ENCODE measurements around a stretch of chr21.

GRCh38 chr21:5123576-5124001 lies 5397.8 kb upstream of the TPTE start:
- PRO-cap, 3 experiments = no peak in any of the 3 experiments
- RAMPAGE, long total RNA = no peak

- PRO-cap, 3 experiments = peak in 1 of 3 experiments; most common plus-strand start chr21:6111131 (in 1)
- RAMPAGE, long total RNA = no peak
Measured at GRCh38 chr21:6110845-6111361, 4410.5 kb upstream of the TPTE start.

DNA sequence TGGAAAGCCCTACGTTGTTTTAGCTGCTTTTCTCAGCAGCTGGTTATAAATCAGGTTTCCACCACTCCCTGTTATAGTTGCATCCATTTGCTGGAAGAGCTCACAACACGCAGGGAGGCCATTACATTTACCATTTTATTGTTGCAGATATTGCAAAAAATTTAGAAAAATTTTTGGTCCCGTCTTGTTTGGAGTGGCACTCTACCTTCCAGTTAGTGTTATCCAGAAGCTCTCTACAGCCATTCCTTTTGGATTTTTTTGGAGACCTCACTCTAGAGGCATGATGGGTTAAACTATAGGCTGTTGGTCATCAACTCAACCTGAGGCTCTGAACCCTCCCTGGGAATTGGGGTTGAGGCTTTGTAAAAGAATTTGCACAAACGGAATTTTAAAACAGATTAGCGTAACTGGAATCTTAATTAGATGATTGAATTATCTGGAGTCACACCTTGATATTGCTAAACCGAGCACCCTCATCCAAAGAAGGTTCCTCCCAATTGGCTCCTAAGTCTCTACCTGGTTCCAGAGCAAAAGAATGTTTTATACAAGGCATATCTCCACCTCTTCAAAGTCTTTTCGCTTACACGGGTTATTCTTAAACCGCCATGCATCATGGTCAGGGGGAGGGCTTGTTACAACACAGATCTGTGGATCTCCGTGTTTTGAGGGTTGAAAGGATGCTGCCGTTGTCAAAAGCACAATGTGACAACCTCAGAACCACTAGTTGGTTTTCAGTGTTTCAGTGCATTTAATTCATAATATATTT lies 1531.9 kb upstream of the TPTE start:
- PRO-cap, 3 experiments = no peak in any of the 3 experiments
- RAMPAGE, long total RNA = no peak

GRCh38 chr21:8998836-8999975 lies 1522.2 kb upstream of the TPTE start:
- PRO-cap, 3 experiments = no peak in any of the 3 experiments
- RAMPAGE, long total RNA = no peak

- PRO-cap, 3 experiments = no peak in any of the 3 experiments
- RAMPAGE, long total RNA = no peak
Measured at GRCh38 chr21:9324780-9325284, 1196.6 kb upstream of the TPTE start.

GRCh38 chr21:9839055-9839847 lies 682.1 kb upstream of the TPTE start:
- PRO-cap, 3 experiments = no peak in any of the 3 experiments
- RAMPAGE, long total RNA = no peak

DNA sequence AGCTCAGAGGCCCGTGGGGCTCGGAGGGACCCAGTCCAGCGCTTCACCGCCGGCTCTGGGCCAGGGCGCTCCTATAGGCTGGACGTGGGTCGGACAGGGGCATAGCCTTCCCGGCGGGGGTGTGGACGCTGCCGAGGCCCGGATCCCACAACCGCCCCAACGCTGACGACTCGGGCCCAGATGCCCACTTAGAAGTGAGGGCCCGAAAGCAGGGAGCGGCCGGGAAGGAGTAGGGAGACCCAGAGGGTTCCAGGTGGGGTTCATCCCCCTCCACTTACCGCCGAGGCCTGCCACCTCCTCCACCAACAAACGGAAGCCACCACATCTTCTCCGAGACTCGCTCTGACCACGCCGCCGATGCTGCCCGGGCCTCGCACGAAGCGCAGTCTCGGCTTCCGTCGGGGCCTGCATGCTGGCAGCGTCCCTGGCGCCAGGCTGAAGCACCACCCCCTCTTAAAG lies 179.0 kb upstream of the TPTE start:
- PRO-cap, 3 experiments = no peak in any of the 3 experiments
- RAMPAGE, long total RNA = no peak

DNA sequence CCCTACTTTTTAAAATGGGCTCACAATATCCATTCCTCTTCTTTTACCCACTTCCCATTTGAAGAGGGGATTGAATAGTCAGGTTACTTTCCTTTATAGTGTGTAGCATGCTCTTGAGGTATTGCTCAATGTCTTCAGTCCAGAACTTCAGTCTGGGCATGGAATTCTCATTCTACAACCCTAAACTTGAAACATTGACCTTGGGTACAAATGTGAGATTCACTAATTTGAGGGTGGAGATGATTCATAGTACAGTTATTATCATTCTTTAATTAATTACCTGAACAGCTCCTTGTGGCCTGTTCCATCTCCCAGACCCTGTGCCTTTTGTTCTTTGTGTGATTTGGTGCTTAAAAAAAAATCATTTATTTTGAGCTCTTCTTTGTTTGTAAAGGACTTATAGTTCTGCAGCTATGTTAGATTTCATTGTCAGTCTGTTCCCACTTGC lies 75.2 kb upstream of the HSPA13 start:
- PRO-cap, 3 experiments = no peak in any of the 3 experiments
- RAMPAGE, long total RNA = no peak

DNA sequence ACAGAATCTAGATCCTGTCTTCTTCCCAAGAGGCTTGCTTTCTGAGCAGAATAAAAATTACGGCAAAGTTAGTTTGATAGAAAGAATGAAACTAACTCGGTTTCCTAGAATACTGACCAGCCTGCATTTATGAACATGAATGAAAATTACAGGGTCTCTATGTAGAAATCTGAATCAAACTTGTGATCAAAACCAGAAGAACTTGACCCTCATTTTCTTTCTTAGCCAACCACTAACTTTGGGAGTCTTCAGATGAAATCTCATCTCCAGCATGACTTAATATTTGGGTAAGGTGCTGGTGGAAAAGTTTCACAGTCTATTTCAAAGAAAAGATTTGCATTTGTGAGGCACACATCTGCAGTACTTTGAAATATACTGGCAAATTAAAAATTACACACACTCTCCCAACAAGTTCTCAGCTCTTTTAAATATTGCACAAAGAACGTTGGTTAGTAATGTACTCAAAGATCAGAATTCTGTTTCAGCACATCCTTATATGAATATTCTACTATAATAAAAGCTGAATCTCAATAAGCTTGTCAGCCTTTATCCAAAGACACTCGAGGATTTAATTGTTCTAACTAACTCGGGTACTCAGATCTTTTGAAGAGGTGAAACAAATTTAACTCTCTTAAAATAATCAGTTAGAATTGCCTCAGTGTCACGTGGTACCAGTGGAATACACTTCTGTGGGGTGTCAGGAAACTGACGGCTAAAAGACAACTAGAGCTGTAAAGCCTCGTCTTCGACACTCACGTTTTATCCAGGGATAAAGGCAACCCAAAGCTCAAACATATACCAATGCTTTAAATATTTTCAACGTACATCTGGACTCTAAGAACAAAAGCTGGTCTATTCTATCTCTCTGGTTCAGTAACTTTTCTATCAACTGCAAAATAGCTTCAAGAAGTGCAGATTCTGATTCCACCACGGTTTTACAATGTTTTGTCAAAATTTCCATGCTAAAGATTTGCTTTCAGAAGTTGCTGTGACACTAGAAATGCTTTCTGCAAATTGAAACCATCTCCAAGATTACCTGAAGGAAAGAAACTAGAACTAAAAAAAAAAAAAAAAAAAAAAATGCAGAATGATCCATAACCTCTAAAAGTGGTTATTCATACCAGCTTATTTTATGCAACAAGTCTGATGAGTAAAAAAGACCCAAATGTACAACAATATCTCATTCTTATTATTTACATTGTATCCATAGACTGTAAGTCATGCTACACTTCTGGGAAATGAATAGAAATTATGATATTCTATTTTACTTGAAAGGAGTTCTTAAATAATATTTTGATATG lies 19.0 kb downstream of the SAMSN1 start:
- PRO-cap, 3 experiments = no peak in any of the 3 experiments
- RAMPAGE, long total RNA = no peak

GRCh38 chr21:14591942-14592310 lies 45.8 kb upstream of the SAMSN1 start:
- PRO-cap, 3 experiments = no peak in any of the 3 experiments
- RAMPAGE, long total RNA = no peak

GRCh38 chr21:14753112-14754539 lies 207.5 kb upstream of the SAMSN1 start:
- PRO-cap, 3 experiments = no peak in any of the 3 experiments
- RAMPAGE, long total RNA = no peak

DNA sequence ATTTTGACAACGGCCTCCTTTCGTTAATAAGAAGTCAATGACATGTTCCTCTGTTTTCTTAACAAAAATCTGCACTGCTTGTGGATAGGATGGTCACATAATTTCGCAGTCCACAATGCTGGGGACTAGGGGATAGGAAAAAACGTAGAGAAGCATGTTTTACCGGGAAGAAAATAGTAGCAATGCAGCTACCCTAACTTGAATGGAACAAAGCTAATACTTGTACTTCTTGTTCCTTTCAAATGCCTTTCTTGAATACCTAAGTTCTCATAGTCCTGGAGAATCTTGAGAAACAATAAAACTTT lies 195.9 kb downstream of the NRIP1 start:
- PRO-cap, 3 experiments = no peak in any of the 3 experiments
- RAMPAGE, long total RNA = no peak

DNA sequence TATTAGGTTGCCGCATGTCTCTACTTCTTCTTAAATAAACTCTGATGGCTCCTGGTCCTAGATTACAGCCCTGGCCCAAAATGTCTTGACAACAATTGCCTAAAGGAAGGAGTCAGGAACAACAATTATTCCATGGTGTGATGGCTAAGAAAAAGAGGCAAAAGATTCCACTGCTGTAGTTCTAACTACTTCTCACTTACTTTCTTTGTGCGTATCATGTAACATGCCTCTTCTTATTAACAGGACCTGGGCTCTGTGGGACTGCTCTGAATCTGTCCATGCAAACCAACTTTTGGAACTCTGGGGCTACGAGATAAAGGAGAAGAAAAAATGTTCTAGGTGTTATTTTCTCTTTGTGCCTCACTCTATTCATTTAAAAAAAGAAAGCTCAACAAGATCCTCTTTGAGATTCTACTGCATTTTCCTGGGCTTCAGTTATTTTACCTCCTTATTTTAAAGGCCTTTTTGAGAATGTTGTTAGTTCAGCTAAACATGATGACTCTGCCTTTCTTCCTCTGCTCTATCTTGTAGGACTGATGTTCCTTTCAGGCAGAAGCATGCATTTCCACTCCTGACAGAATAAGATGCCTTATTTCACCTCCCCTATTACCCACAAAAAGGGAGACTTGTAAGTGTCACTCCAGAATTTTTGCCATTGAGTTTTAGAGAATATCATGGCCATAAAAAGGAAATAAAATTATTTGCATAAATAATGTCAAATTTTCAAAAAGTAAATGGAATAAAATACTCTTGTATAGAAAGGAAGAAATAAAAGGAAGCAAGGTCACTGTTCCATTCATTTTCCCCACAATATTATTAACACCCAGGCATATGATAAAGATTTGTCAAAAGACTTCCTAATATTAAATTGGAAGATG lies 73.6 kb downstream of the NRIP1 start:
- PRO-cap, 3 experiments = no peak in any of the 3 experiments
- RAMPAGE, long total RNA = no peak

DNA sequence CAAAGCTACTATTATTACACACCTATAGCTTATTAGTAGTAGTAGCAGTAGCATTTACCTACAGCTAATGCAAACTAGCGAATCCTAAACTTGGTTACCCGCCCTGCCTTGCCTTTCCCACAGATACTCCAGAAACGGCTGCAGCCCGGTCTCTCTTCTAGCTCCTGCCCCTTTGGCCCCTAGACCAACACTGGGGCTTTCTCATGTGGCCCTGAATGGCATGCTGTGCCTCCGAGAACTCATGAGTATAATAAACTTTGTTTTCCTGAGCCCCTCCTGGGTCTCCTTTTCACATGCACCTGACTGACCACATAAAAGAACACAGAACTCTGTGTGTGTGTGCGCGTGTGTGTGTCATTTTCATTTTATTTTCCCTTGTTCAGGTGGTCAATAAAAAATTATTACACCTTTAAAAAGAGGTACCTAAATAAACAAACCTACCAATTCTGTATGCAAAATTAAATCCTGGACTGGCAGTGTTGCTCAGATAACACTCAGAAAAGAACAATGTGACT lies 13.8 kb downstream of the NRIP1 start:
- PRO-cap, 3 experiments = no peak in any of the 3 experiments
- RAMPAGE, long total RNA = no peak

- PRO-cap, 3 experiments = no peak in any of the 3 experiments
- RAMPAGE, long total RNA = no peak
Measured at GRCh38 chr21:15057739-15058862, 6.7 kb downstream of the NRIP1 start.

DNA sequence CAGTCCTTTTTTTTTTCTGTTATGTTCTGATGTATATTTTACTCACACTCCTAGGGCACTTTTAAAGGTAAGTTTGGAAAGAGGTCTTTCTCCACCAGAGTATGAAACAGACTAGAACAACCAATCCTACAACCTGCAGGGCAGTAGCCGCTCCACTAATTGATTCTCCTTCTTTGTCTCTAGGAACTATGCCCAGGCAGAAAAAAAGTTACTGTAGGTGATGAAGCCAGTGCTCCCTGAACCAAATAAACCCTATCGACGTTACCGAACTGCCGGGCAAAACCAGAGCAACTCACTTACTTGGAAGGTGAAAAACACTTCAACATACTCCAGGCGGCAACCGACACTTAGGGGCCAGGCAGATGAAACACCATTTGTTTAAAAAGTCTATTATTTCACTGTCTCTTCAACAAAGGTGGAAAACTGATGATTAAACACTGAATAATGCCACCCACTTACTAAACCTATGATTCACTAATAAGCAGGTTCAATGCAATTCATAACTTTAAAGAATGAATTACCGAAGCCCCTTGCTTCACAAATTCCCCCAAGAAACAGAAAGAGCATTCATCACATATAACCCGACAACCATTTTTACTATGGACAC lies 1.7 kb downstream of the NRIP1 start:
- PRO-cap, 3 experiments = no peak in any of the 3 experiments
- RAMPAGE, long total RNA = no peak

DNA sequence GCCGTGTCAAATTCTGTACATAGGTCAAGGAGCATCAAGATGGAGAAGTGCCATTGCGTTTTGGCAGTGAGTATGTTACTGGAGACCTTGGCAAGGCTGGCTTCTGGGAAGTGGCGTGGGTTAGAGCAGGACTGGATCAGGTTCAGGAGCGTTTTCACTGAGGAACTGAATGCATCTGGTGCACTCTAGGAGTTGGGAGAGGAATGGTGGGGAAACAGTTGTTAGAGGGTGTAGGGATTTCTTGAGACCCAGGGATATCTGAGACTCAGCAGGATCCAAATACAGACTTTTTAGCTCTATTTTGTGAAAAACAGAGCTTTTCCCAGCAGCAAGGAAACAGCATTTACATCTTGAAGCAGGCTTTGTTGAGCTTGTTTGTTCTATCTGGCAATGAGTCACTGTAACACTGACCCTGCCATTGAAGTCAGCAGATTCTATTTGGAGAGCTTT lies 56.8 kb upstream of the NRIP1 start:
- PRO-cap, 3 experiments = no peak in any of the 3 experiments
- RAMPAGE, long total RNA = no peak

DNA sequence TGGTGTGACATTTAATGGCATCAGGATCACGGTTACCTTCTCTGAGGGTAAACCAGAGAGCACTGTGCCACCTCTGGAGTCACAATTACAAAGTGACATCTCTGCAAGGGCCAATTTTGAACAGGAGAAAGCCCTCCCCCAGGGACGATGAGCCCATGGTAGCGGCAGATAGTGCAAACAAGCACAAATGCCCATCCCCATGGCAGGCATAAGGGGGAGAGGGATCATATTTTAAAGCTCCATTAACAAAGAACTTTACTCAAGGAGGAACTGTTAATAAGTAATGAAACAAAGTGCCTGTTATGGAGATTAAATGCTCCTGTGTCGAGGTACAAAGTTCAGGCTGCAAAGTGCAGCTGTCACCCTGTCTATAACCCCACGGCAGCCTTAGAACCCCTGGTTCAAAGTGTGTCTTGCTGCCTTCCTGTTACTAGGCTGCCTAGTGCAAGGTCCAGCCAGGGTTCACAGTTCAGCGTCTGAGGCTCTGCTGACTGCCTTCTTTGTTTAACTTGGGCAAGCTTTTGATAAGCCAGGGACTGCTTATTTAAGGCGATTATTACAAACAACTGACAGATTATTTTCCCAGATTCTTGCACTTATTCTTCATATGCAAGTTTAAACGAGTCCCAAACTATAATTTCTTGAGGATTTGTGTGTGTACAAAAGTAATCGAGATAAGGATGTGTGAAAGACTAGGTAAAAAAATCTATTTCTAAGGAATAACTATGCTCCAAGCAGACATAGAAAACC lies 75.7 kb upstream of the NRIP1 start:
- PRO-cap, 3 experiments = no peak in any of the 3 experiments
- RAMPAGE, long total RNA = no peak

DNA sequence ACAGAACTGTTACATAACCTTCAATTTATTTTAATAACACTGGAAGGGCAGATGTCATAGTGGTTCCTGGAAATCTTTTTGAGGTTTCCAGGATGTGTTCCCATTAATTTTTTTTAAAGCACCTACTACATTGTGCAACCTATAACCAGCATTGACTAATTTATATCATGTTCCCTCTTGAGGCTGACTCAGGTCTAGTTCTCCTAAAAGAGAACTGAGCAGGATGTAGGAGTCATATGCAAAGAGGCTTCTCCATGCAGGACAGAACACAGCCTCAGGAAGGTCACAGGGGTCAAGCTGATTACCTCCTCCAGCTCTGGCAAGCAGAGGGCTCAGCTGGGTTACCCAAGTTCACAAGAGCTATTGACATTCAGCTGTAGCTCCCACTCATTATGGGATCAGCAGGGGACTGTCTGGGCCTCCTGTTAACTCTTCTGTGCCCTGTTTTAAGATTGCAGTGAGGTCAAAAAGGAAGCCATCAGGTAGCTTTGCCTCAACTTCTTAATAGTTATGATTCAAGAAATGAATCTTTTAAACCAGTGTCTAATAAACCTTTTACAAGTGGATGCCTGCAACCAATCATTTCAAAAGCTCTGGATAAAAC lies 157.2 kb upstream of the NRIP1 start:
- PRO-cap, 3 experiments = no peak in any of the 3 experiments
- RAMPAGE, long total RNA = no peak

- PRO-cap, 3 experiments = no peak in any of the 3 experiments
- RAMPAGE, long total RNA = no peak
Measured at GRCh38 chr21:15806076-15806804, 76.5 kb downstream of the USP25 start.

Measured in cerebellum (tissue), 5 donors.